HL-60 (cell line): ENCODE measurements around the gene DSCAML1.

DNA sequence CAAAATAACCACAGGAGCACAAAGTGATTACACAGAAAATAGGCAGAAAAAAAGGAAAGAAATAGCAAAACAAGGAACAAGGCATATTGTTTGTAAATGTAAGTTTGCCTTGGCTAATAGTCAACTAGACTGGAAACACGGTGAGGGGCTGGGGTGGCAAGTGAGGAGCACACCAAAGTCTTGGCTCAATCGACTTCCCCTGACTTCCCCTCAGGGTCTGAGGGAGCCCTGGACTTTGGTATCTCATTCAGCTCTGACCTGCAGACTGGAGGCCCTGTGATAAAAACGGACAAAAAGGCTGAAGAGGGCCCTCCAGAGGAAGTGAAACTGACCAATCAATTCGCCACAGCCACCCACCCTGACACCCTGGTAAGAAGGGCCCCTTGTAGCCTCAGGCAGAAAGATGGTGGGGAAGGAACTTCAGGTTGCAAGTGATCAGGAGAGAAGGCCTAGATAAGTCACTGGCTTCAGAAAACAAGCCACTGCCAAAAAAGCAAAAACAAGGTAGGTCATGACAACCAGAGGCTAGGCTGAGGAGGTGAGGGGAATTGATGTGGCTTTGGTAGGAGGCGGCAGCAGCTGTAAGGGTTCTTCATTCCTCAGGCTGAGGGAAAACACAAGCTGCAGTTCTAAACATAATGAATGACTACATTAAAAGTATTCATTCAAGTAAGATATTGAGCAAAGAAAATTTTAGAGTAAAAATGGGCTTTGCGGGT lies 1.7 kb downstream of the SIK3 start:
- RRBS, result no CpG with 5 or more reads among the region's 6 CpGs

DNA sequence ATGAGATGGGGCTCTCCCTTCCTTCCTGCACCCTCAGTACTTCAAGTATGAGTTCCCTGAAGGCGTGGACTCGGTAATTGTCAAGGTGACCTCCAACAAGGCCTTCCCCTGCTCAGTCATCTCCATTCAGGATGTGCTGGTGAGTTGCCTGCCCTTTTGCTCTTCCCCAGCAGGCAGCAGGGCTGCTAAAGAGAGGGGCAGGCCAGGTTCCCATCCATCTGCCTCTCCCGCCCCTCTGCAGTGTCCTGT lies 3.9 kb downstream of the SIDT2 start:
- RRBS, result no CpG with 5 or more reads among the region's 3 CpGs

- RRBS, result no CpG with 5 or more reads among the region's 12 CpGs
Observed at GRCh38 chr11:117201655-117202228, 2.6 kb downstream of the TAGLN start.

DNA sequence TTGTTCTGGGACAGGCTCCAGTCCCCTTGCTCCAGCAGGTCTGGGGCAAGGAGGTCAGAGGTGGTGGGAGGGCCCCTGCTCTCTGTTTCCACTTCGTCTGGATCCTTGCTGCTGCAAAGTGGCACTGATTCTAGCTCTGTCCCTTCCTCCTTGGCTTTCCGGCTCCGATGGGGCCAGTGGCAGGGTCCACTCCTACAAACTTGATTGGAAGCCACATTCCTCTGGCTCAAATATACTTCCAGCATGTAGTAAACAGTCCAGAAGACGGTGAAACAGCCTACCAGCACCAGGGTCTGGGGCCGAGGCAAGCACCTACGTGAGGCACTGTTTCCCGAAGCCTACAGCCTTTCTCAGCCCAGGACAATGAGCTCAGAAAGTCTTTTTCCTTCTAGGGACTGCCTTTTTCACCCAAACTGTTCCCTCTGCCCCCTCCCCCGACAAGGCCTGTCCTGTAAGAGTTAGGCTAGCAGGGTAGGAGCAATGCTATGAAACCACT lies 6.9 kb downstream of the TAGLN start:
- RRBS, result no CpG with 5 or more reads among the region's 8 CpGs

GRCh38 chr11:117796591-117797531 lies at the start of gene DSCAML1:
Gene DSCAML1, minus strand, starts transcription at chr11:117797216.
- RRBS, result 29% methylated on average over 18 of the region's 87 CpGs

DNA sequence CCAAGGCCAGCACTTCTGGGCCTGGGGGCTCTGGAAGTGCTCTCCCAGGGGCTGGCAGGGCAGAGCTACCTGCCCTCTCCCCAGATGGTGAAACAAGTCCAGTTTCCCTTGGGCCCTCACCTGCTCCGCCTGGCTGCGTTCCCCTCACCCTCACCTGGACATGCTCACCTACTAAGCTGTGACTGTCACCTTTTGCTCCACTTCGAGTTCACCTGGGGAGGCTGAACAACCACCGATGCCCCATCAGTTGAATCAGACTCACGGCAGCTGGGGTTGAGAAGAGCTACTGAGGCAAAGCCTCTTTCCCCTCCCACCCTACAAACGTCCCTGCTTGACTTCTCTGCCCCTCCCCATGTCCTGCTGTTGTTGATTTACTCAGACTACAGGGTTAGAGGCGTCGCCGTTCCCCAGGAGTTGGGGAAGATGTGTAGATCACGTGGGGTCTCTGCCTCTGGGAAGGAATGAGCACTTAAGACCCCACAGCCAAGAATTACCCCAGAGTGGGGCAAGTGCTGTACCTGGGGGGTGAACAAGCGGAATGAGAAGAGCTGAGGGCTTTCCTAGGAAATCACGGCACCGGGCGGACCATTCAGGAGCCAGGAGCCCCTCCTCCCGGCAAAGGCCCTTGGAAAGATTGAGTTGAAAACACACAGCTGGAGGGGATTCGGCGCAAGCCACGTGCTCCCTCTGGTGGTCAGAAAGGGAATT lies 7.2 kb downstream of the FXYD2 start:
- RRBS, result 0% methylated on average over 2 of the region's 18 CpGs

- RRBS, result no CpG with 5 or more reads among the region's 11 CpGs
Observed at GRCh38 chr11:117842063-117842516, 17.5 kb upstream of the FXYD2 start.

DNA sequence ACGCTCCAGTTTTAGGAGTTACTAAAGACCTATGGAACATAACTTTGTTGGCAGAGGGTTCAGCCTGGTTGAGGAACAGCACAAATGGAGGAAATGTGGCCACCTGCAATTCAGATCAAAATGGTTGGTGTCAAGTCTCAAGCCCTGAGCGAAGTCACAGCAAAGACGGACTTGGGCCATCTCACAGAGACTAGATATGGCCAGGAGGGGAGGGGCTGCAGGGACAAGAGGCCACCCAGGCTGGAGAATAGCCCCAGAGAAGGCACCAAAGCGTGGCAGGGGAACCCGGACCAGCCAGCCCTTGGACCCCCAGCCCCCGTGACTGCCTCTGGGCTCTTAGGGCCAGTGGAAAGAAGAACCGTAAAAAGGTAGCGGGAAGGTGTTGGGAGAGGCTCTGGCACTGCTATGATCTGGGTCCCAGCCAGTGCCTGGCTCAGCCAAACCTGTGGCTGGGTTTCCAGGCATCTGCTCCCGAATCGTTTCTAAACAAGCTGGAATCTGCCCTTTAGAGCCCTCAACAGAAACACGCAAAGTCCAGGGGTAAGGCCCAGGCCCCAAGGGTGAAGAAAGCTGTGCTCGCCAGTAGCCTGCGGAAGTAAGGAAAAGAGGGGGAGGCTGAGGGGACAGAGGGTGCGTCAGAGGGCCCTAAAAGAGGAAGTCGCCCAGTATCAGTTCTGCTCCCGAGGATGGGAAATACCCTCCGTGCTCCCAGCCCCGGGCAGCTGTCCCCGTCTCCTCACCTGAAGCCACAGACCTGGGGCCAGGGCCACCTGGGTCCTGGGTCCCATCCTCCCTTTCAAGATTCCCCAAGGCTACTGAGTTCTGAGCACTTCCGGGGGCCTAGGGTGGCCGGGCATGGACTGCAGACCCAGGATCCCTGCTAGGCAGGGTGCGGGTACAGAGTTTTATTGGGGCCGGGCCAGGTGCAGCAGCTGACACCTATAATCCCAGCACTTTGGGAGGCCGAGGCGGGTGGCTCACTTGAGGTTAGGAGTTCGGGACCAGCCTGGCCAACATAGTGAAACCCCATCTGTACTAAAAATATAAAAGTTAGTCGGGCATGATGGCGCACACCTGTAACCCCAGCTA lies 24.6 kb downstream of the IL10RA start:
- RRBS, result 15% methylated on average over 6 of the region's 28 CpGs

DNA sequence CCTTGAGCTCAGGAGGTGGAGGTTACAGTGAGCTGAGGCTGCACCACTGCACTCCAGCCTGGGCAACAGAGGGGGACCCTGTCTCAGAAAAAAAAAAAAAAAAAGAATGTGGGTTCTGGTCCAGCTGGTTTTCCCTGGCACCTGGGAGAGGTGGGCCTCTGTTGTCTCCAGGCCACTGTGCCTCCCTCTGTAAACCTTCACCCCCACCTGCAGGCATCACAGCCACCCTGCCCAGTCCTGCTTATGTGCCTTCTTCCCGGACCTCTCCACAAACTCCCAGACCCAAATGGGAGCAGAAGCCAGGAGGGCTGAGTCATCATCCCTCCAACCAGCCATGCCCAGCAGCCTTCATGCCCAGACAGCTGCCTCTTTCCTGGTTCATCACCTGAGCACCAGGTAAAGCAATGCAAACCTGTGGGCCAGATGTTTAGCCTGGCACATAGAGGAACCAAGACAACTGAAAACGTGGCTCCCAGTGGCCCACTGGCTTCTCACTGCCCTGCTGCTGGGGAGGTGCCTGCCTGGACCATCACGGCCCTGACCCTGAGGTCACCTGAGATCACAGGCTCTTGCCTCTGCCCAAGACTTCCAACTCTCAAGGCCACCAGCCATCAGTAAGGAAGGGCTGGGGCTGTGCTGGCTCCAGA lies 2.1 kb upstream of the TMPRSS4 start:
- RRBS, result no CpG with 5 or more reads among the region's 3 CpGs

DNA sequence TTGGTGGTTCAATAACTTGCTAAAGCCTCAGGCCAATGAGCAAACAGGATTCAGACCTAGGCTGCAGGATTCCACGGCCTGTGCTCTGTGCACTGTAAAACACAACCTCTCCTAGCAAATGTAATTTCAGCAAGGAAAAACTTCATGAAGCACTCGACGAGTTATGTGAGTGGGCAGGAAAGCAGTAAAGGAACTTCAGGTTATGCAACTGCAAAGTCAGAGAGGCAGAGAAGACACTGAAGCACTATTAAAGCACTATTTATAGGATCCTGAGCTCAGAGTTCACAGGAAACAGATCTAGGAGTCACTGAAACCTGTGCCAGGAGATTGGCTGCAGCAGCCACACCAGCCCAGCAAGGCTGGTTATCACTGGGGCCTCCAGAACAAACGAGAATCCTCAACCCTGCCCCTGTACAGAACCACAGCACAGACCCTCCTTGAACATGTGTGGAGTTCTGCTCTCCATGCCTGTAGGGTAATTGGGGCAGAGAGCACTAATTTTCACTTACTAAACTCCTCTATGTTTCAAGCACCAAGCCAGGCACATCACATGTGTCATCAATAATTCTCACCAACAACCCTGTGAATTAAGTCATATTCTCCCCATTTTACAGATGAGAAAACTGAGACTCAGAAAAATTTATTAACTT lies 2.4 kb downstream of the SMIM35 start:
- RRBS, result no CpG with 5 or more reads among the region's 4 CpGs

- RRBS, result no CpG with 5 or more reads among the region's 10 CpGs
Observed at GRCh38 chr11:118146739-118147368, 5.8 kb downstream of the SCN4B start.

- RRBS, result no CpG with 5 or more reads among the region's 3 CpGs
Observed at GRCh38 chr11:118194065-118194398, 17.6 kb upstream of the SCN2B start.

DNA sequence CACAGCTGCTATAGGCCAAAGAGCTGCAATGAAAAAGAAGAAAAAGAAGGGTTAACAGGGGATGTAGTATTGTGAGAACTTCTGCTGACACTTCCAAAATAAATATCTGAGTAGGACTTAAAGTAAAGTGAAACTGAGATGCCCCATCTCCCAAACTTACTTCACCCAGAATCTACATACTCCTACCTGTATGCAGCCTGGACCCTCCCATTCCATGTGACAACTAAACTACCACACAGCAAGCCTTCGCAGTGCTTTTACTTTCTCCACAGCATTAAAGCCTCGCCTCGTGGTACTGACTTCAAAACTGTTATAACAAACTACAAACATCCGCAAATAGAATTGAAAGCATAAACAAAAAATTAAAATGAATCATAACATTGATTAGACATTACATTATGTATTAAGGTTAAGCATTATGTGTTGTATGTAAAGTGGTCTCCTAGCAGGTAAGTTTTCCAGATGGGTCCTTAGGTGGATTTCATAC lies 979 bp downstream of the MPZL2 start:
- RRBS, result no CpG with 5 or more reads among the region's 4 CpGs

DNA sequence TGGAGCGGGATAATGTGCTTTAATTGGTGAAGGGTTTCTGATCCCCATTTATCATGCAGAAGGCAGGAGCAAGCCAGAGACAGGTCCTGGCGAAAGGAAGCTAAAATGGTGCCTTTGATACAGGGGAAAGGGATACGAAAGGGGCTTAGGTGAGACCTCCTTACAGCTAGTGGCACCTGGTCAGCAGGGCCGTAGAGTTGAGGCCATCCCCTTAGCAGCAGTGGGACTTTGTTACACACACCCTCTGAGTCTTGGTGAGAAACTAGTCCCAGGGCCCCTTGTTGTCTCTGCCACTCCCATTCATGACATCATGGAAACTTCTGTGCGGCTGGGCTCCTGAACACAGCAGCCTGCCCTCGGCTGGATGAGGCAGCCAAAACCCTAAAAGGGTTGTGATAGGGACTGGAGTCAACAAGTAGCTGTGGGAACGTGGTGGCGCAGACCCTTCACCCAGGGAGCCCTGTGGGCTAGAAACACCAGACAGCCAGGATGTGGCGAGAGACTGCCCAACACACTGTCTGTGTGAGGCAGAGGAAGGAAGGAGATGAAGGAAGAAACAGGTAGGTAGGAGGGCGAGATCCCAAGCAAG lies 4.0 kb downstream of the CD3D start:
- RRBS, result no CpG with 5 or more reads among the region's 10 CpGs

DNA sequence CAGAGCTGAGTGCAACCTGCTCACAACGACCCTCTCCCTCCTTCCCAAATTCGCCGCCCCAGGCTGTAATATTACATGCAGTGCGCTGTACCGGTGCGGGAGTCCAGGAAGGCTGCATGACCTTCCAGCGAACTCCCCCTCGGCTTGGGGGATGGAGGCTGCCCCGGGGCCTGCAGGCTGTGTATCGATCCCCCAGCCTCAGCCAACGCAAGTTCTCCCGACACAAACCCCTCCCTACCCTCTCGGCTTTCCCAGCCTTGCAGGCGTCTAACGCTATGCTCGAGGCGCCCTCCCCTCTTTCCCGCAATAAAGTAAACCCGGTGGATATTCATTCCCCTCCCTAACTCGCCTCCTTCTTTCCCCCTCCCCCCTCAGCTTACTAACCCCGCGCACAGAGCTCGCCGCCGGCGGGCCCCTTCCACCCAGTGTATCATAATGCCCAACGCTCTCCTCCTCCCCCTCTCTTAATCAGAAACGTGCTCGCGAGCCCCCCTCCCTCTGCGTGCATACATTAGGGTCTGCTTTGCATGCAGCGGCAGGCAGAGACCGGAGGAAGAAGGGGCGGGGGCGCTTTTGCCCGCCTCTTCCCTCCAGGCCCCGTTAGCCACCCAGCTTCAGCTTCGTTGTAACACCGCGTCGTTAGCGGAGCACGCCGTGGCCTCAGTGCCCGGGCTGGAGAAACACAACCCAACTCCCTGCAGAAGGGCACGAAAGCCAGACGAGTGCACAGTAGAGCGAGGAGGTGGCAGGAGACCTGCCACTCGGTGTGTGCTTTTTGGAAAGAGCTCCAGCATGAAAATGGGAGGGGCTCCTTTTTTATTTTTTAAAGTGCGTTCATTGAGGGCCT lies 1.1 kb upstream of the KMT2A start:
- RRBS, result 3% methylated on average over 19 of the region's 50 CpGs

- RRBS, result no CpG with 5 or more reads among the region's 11 CpGs
Observed at GRCh38 chr11:118523601-118524866, 3.2 kb upstream of the TTC36 start.

- RRBS, result no CpG with 5 or more reads among the region's 51 CpGs
Observed at GRCh38 chr11:118530008-118530813, 781 bp upstream of the TMEM25 start.

DNA sequence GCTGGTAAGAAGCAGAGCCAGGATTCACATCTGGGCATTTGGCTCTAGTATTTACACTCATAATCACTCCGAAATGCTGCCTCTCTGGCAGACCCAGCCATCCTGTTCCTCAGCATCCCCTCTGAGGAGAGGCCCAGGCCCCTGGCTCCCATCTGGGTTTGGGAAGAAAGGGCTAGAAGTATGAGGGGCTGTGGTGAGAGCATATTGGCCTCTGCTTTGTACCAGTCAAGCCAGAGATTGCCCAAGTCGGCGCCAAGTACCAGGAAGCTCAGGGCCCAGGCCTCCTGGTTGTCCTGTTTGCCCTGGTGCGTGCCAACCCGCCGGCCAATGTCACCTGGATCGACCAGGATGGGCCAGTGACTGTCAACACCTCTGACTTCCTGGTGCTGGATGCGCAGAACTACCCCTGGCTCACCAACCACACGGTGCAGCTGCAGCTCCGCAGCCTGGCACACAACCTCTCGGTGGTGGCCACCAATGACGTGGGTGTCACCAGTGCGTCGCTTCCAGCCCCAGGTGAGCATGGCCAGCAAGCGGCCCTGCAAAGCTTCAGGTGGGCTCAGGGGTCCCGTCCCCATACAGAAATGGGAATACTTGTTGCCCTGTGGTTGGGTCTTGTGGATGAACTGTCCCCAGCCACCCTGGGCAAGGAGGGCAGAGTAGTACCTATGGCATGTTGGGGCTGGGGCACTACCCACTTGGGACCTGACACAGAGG lies 1.9 kb downstream of the TMEM25 start:
- RRBS, result no CpG with 5 or more reads among the region's 16 CpGs

GRCh38 chr11:118609782-118610643 lies 2.6 kb downstream of the PHLDB1 start:
- RRBS, result 5% methylated on average over 3 of the region's 64 CpGs

- RRBS, result 4% methylated on average over 27 of the region's 52 CpGs
Observed at GRCh38 chr11:118610775-118611302, 3.4 kb downstream of the PHLDB1 start.